Endothelial cell (in vitro differentiated cells): ENCODE measurements around the gene SLC27A5.

- PRO-cap: no peak
Observed at GRCh38 chr19:58357175-58357602, 3.9 kb upstream of the A1BG start.

DNA sequence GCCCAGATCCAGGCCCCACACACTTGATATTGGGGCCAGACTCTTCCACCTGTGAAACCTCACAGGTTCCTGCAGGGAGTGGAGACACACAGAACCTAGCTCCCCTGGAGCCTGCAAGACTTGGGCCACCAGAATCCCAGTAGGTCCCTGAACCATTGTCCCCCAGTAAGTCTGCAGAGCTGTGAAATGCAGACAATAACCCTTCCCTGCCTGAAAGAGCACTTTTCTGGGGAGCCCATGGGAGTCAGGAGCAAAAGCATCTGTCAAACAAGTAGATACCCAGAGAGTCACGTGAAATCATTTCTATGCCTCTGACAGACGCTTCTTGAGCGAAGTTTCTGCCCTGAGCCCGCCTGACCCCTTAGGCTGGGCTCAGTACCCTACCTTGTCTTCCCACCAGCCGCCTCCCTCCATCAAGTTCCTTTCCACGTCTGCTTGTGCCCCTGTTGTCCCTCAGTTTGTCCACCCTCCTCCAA, 2.1 kb upstream of the ZNF446 start:
- PRO-cap: no peak

DNA sequence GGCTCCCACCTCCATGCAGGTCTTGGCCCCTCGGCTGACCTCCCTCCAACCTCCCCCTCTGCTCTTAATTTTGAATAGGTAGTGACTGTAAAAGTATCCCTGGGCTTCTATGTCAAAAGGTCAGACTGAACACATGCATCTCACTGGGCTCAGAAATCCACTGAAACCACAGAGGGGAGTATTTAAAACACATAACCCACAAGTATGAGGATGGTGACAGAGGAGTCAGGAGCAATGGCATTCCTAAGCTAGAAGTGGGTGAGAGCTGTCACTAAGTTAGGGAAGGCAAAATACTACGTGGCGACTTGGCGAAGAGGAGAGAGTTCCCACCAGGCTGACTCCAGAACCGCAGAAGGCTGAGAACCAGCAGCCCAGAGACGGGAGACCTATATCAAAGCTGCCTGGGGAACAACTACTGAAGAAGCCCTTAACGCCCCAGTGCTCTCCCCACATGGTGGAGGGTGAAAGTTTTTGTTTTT, 1.5 kb upstream of the ZNF446 start:
- PRO-cap: no peak

DNA sequence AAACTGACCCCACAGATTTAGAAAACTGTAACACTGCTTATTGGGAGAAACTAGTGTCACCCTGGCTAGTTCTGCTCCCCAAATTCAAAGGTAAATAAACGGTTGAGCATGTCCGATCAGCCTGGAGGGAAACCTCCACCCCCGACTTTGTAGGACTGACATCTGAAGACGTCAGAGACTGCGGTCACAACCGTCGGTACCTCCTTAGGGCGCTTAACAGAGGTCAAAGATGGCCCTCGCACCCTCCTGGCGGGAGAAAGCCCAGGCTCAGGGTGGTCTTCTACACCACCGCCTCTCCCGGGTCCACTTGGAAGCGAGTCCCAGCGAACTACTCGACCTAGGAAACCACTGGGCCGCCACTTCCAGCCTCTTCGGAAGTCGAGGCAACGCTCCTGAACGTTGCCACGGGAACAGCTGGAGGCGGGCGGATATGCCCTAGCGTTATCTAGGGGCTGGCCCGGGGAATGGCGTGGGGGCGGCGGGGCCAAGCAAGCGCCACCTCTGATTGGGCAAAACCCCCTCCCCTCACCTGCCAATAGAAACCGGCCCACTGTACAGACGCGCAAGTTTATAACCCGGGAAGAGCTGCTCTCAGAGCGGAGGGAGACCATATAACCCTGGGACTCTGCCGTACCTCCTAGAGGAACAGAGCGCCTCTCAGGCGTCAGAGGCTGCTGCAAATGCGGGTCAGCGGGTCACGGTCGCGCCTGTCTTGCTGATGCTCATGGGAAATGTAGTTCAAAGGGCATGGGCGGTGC, 655 bp upstream of the ZNF446 start:
- PRO-cap: bidirectional peak, plus-strand start at position 187 of the sequence, minus-strand start at position 164 of the sequence; unidirectional peak, plus-strand start at position 216 of the sequence; bidirectional peak, plus-strand start at position 464 of the sequence, minus-strand start at position 334 of the sequence; bidirectional peak, plus-strand start outside the sequence, minus-strand start at position 616 of the sequence

- PRO-cap: no peak
Observed at GRCh38 chr19:58511820-58512409, at the start of gene SLC27A5. TSS of gene SLC27A5 (minus strand) at chr19:58511992.

DNA sequence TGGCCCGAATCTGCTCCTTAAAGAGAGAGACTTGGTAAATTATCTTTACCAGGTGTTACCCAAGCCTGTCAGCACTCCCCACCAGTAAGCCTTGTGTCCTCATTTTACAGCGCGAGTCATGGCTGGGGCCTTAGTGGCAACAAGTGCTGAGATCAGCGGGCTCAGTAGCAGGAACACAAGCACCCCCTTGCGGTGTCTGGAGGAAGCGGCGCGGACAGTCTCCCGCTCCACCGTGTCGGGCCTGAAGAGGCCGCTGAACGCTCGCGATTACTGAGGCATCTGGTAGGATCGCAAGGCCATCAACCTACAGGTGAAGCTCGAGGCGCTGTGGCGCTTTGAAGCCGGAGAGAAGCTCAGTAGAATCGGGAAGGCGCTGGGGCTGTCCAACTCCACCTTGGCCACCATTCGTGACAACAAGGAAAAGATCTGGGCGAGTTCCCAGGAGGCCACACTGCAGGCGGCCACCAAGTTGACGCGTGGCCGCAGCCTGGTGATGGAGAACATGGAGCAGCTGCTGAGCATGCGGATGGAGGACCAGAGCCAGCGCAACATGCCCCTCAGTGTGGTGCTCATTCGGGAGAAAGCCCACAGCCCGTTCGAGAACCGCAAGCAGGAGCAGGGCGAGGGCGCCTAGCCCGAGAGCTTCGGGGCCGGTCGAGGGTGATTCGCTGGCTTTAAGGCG, 8.1 kb upstream of the MZF1 start:
- PRO-cap: no peak